Keratinocyte (primary cell): ENCODE results near the gene INAFM1.

GRCh38 chr19:46981641-46982181 is 37.9 kb upstream of the NPAS1 start:
CAGE:
- cytosol, long polyA minus RNA = no peak
- cytosol, long polyA plus RNA = no peak
- long polyA plus RNA = no peak
- nucleus, long polyA minus RNA = no peak
- nucleus, long polyA plus RNA = no peak

DNA sequence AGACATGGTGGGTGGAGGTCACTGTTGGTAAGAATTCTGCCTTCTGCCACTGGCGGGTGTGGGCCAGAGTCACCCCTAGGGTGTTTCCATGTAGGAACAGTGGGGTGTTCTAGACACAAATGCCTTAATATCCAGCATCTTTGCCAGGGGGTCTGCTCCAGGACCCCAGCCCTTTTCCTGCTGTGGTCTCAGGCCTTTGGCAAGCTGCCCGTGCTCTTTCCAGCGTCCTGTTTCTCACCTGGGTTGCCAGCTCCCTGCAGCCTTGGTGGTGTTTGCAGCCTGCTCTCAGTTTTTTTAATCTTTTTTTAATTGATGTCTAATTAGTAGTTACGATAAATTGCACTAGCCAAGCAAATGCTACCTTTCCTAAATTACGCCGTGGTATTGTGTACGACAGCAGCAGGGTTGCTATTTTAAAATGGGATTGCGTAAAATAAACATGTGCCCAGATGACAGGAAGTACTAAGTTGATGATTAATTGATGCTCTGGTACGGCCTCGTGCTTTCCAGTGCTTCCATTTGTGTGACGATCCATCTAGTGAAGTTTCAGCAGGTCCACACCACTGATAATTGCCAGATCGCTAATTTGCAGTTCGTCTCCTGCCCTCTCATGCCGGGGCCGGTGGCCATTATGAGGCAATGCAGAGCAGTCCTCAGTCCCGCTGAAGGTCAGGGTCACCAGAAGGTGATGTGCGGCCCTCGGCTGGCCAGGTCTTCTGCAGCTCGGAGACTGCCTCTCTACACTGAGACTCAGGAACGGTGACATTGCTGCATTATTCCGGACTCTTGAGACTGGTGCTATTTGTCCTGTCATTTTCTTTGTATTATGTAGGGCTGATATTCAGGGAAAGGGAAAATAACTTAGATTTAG is 35.2 kb upstream of the NPAS1 start:
CAGE:
- cytosol, long polyA minus RNA = no peak
- cytosol, long polyA plus RNA = no peak
- long polyA plus RNA = no peak
- nucleus, long polyA minus RNA = no peak
- nucleus, long polyA plus RNA = no peak

DNA sequence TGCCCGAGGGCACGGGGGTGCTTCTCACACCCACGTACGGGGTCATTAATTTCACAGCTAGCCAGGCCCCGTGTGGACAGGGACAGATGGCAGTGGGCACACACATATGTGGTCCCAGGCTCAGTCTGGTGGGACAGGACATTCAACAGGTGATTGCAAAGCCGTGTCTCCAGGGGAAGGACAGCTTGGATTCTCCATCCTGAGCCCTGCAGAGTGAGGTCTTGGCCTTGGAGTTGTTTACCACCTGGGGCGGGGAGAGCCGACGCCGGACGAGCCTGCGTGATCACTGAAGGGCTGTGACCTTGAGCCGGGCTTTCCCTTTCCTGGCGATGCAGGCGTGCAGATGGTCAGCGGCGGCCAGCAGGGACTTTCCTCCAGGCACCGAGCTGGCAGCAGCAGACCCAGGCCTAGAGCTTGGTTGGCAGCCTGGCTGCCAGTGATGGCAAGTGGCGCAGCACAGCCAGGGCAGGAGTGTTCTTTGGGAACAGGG is 26.6 kb upstream of the NPAS1 start:
CAGE:
- cytosol, long polyA minus RNA = no peak
- cytosol, long polyA plus RNA = no peak
- long polyA plus RNA = no peak
- nucleus, long polyA minus RNA = no peak
- nucleus, long polyA plus RNA = no peak

CAGE:
- cytosol, long polyA minus RNA = no peak
- cytosol, long polyA plus RNA = no peak
- long polyA plus RNA = no peak
- nucleus, long polyA minus RNA = no peak
- nucleus, long polyA plus RNA = no peak
Measured at GRCh38 chr19:47111667-47112073, 1.9 kb downstream of the ZC3H4 start.

DNA sequence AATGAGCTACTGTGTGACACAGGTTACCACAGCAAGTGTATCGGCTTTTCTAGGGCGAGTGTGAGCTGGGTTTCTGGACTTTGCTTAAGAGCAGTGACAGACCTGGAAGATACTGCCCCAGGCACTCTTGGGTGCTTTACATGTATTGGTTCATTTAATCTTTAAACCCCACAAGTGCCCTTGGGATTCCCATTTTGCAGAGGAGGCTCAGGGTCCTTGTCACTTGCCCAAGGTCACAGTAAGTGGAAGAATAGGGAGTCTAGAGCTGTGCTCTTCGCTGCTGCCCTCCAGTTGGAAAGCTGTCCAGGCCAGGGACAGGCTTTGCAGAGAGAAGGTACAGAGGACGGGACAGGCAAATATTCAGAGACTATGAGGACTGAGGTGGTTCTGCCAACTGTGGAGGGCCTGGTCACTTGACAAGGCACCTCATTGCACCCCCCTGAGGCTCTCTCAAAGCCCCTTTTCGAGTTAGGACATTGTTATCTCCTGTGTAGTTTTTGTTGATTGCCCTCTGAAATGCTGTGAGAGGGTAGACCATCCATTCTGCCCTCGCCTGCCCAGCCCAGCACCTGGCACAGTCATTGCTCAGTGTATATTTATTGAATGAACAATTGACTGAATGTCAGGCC is 42.4 kb downstream of the BBC3 start:
CAGE:
- cytosol, long polyA minus RNA = no peak
- cytosol, long polyA plus RNA = no peak
- long polyA plus RNA = no peak
- nucleus, long polyA minus RNA = no peak
- nucleus, long polyA plus RNA = no peak

DNA sequence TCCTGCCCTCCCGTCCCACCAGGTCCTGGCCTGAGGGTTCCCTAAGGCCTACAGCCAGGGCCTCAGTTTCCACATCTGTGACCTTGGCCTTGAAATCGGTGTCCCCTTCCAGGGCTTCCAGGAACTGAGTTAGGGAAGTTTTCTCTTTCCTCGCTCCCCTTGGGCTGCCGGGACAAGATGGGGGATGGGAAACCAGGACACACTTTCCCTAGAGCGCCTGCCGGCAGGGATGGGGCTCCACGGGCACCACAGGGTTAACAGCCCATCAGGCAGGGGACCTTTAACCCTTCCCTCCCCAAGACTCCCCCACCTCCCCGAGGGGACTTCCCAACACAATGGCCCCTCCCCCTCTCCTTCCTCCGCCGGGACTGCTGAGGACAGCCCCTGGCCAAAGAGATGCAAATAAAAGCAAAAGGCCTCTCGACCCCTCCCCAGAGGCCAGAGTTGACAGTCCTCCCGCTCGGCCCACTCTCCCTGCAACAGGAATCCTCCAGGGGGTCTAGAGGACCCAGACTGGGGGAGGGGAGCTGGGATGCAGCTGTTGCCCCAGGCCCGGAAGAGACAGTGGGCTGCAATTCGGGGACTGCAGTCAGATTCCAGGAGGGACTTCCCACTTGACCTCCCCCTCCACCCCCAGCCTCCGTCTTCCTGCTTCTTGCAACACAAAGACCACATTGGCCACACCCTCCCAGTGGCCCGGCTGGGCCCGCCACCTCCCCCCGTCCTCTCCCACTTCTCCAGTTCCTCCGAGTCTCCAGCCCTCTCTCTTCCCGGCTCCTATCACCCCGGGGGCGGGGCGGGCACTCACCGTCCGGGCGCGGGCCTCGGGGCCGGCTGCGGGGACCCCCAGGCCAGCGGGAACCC is 3.4 kb downstream of the BBC3 start:
CAGE:
- cytosol, long polyA minus RNA = no peak
- cytosol, long polyA plus RNA = no peak
- long polyA plus RNA = no peak
- nucleus, long polyA minus RNA = no peak
- nucleus, long polyA plus RNA = no peak

DNA sequence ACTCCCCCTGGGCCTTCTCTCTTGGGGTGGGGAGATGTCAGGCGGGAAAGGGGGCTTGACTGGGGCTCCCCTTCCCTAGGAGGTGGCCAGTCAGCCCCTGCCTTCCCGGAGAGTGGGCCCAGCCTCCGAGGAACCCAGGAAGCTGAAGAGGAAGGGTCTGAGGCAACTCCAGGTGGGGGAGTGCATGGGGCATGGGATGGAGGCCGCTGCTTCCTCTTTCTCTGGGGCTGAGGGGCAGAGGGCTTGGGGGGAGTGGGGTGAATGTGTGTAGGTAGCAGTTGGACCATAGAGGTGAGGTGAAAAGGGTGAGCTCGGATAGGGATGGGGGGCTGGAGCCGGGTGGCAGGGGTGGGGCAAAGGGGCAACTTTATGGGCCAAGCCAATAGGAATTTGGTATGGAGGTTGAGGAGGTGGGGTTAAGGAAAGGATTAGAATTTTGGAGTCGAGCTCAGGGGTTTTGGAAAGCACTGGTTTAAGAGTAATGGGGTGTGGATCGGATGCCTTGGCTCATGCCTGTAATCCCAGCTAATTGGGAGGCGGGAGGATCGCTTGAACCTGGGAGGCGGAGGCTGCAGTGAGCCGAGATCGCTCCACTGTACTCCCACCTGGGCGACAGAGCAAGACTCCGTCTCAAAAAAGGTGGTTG is 2.6 kb upstream of the INAFM1 start:
CAGE:
- cytosol, long polyA minus RNA = no peak
- cytosol, long polyA plus RNA = no peak
- long polyA plus RNA = no peak
- nucleus, long polyA minus RNA = no peak
- nucleus, long polyA plus RNA = no peak

GRCh38 chr19:47274795-47275115 is at the start of gene INAFM1:
INAFM1 (plus strand) TSS chr19:47274885.
CAGE:
- cytosol, long polyA minus RNA = no peak
- cytosol, long polyA plus RNA = no peak
- long polyA plus RNA = no peak
- nucleus, long polyA minus RNA = no peak
- nucleus, long polyA plus RNA = no peak

DNA sequence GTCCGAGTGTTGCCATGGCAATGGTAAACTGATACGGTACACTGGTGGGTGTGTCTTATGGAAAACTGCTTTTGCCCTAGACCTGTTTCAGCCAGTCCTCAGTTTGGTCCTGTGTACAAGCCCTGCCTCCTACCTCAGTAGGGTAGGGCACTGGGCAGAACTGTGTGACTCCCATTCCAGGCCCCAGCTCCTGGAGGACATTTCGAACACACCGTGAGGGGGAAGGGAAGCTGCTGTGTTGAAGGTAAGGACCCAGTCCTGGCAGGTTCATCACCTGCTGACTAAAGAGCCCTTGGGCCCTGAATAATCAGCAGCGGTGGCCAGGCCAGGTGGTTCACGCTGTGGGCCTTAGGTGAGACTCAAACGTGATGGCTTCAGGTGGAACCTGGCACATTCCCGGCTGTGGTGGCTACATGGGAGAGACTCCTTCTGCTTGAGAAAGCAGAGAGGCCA is 15.2 kb downstream of the INAFM1 start:
CAGE:
- cytosol, long polyA minus RNA = no peak
- cytosol, long polyA plus RNA = no peak
- long polyA plus RNA = no peak
- nucleus, long polyA minus RNA = no peak
- nucleus, long polyA plus RNA = no peak

DNA sequence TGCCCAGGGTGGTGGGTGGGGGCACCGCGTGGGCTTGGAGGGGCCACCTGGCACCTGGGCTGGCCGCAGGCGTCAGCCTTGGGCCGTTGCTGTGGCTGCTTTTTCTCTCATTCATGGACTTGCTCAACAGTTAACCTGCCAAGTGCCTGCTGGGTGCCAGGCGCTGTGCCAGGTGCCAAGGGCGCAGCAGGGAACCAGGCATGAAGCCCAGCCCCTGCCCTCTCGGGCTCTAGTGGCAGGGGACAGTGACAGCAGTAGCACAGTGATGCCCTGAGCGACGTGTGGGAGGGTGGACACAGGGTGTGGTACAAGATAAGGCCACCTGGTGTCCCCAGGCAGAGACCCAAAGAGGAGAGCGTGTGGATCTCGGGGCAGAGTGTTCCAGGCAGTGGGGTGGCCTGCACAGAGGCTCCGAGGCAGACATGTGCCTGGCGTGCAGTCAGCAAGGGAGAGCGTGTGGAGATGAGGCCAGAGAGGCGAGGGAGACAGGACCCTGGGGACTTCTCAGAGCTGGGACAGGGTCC is 28.2 kb downstream of the DHX34 start:
CAGE:
- cytosol, long polyA minus RNA = no peak
- cytosol, long polyA plus RNA = no peak
- long polyA plus RNA = no peak
- nucleus, long polyA minus RNA = no peak
- nucleus, long polyA plus RNA = no peak

GRCh38 chr19:47389230-47389787 is 30.0 kb downstream of the MEIS3 start:
CAGE:
- cytosol, long polyA minus RNA = no peak
- cytosol, long polyA plus RNA = no peak
- long polyA plus RNA = no peak
- nucleus, long polyA minus RNA = no peak
- nucleus, long polyA plus RNA = no peak

GRCh38 chr19:47427770-47428828 is 8.8 kb upstream of the MEIS3 start:
CAGE:
- cytosol, long polyA minus RNA = no peak
- cytosol, long polyA plus RNA = no peak
- long polyA plus RNA = no peak
- nucleus, long polyA minus RNA = no peak
- nucleus, long polyA plus RNA = no peak

GRCh38 chr19:47446909-47448048 is 24.4 kb downstream of the SLC8A2 start:
CAGE:
- cytosol, long polyA minus RNA = no peak
- cytosol, long polyA plus RNA = no peak
- long polyA plus RNA = no peak
- nucleus, long polyA minus RNA = no peak
- nucleus, long polyA plus RNA = no peak

CAGE:
- cytosol, long polyA minus RNA = no peak
- cytosol, long polyA plus RNA = no peak
- long polyA plus RNA = no peak
- nucleus, long polyA minus RNA = no peak
- nucleus, long polyA plus RNA = no peak
Measured at GRCh38 chr19:47480114-47480495, 3.9 kb downstream of the KPTN start.

CAGE:
- cytosol, long polyA minus RNA = no peak
- cytosol, long polyA plus RNA = no peak
- long polyA plus RNA = no peak
- nucleus, long polyA minus RNA = no peak
- nucleus, long polyA plus RNA = no peak
Measured at GRCh38 chr19:47485136-47485790, 1.2 kb upstream of the KPTN start.

GRCh38 chr19:47506817-47507338 is 8.0 kb downstream of the NAPA start:
CAGE:
- cytosol, long polyA minus RNA = no peak
- cytosol, long polyA plus RNA = no peak
- long polyA plus RNA = no peak
- nucleus, long polyA minus RNA = no peak
- nucleus, long polyA plus RNA = no peak

DNA sequence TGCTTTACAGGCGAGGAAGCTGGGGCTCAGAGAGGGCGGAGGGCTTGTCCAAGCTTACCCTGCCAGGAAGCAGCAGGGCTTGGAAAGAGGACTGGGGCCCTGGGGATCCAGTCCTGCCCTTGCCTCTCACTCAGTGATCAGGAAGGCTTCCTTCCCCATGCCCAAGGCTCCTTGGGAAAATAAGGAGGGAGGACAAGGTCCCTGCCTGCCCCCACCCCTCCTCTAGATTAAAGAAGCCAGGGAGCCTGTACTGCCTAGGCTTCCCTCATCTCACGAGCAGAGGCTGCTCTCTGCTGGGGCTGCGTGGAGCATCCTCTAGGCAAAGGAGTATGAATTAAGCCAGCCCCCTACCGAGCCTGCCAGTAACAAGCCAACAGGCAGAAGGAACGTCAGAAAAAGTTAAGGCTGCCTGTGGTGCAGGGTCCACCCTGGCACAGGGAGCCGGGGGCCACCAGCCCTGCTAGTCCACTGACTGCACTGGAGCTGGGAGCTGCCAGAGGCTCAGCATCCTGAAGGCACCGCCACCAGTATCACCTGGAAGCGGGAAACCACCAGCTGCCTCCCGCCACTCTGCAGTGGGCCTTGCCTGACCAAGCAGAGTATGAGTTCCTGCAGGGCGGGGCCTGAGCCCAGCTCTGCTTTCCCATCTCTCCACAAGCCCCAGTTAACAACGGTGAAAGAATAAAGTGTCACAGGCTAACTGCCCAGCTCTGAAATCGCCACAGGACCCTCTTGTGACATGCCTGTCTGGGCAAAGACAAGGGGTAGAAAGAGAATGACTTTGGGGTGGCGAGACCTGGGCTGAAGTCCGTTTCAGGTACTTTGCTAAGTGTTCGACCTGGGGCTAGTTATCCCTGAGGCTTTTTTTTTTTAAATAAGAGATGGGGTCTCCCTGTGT is 6.8 kb downstream of the NAPA start:
CAGE:
- cytosol, long polyA minus RNA = no peak
- cytosol, long polyA plus RNA = no peak
- long polyA plus RNA = no peak
- nucleus, long polyA minus RNA = no peak
- nucleus, long polyA plus RNA = no peak

GRCh38 chr19:47511581-47512126 is 3.2 kb downstream of the NAPA start:
CAGE:
- cytosol, long polyA minus RNA = no peak
- cytosol, long polyA plus RNA = no peak
- long polyA plus RNA = no peak
- nucleus, long polyA minus RNA = no peak
- nucleus, long polyA plus RNA = no peak

DNA sequence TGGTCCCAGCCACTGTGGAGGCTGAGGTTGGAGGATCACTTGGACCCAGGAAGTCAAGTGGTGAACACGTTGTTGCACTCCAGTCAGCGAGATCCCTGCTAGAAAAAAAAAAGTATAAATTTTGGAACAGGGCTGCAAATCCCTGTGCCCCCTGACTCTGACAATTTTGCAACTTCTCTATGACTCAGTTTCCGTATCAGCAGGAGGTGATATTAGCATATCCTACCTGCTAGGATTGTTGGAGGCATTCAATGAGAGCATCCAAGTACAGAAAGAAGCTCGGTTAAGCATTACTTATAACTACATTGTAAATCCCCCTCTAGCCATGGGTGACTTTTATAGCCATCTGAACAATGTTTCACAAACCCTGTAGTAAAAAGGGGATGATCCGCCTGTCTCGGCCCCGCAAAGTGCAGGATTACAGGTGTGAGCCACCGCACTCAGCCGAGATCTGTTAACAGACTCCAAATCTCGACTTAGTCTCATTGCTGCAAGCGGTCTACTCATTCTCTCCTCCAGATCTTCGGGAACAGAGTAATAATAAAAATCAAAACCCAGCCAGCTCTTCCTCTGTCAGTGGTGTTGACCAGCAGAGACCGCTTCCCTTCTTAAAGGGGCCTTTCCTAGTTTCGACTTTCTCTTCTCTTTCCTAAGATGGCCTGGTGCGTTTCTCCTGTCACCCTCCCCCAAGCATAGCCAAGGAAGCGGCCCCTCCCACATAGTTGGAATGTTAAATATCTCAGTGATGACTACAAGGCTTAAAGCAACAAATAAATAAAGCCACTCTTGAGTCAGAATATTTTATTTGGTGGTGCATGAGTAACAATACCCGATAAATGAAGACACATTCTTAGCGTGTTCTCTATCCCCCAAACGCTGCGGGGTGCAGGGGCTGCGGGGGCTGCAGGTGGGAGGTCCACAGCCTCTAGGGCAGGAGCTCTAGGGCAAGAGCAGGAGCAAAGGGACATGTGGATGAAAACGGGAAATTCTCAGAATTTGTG is 10.2 kb upstream of the BICRA start:
CAGE:
- cytosol, long polyA minus RNA = no peak
- cytosol, long polyA plus RNA = no peak
- long polyA plus RNA = no peak
- nucleus, long polyA minus RNA = no peak
- nucleus, long polyA plus RNA = no peak

DNA sequence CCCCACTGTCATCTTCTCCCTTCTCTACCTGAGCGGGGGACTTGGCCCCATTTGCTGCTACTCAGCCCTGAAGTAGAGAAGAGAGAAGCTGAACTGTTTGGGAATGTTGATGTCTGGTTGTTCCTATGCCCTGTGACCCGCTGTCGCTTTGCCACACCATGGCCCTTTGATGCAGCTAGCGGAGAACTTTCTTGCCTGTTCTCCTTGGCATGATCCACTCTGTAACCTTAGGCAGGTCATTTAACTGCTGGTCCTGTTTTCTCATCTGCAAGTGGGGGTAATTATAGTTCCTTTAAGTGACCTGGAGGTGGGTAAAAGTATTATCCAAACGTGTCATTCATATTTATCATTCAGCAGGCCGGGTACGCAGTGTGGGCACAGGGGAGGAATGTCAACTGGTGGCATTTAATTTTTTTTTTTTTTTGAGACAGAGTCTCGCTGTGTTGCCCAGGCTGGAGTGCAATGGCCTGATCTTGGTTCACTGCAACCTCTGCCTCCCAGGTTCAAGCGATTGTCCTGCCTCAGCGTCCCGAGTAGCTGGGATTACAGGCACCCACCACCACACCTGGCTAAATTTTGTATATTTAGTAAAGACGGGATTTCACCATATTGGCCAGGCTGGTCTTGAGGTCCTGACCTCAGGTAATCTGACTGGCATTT is 2.7 kb downstream of the BICRA start:
CAGE:
- cytosol, long polyA minus RNA = no peak
- cytosol, long polyA plus RNA = no peak
- long polyA plus RNA = no peak
- nucleus, long polyA minus RNA = no peak
- nucleus, long polyA plus RNA = no peak